Thyroid gland (tissue), 7 donors: ENCODE data around the genes BACH1, KRTAP23-1, KRTAP15-1, KRTAP19-2 and KRTAP20-3.

DNA sequence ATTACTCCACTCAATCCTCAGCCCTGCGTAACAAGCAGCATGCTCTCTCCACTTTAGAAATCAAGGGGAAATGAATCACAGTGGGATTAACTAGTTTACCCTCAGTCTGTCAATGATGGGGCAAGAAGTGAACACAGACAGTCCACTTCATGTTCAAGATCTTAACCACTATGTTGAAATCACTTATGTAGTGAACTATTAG, 57.8 kb downstream of the N6AMT1 start:
- PRO-cap, 2 experiments = no peak in any of the 2 experiments
- RAMPAGE, long total RNA, 5 experiments = no peak in any of the 5 experiments

GRCh38 chr21:29121676-29122153, 8.7 kb upstream of the MAP3K7CL start:
- PRO-cap, 2 experiments = no peak in any of the 2 experiments
- RAMPAGE, long total RNA, 5 experiments = no peak in any of the 5 experiments

- PRO-cap, 2 experiments = no peak in any of the 2 experiments
- RAMPAGE, long total RNA, 5 experiments = no peak in any of the 5 experiments
Measured at GRCh38 chr21:29193093-29193621, 62.7 kb downstream of the MAP3K7CL start.

DNA sequence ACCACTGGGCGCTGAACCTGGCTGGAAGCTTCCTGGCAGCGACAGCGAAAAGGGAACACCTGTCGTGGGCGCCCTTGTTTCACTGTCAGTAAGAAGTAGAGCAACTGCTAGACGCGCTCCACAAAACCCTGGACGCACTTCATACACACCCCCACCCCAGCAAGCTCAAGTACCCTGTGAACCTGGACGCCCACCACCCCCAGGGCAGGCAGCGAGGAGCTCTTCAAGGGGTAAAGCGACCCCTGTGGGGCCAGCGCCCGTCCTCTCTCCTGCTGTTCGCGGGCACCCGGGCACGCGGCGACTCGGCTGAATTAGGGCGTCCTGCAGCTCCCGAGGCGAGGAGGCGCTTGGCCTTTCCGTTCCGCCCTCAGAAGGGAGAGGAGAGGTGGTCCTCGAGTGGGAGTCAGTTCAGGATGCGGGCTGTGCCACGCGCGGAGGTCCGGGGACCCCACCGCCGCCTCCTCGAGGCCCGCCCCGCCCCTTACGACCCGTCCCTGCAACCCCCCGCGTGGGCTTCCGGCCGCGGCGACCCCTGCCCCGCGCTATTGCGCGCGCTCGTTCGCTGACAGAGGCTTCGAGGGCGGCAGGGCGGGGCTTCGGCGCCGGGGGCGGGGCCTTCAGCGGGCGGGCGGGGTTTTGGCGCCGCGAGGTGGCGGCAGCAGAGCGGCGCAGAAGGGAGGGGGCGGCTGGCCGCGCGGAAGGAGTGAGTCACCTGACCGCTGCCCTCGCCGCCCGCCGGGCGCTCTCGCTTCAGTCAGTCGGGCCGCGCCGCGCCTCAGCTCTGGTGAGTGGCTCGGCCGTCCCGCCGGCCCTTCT, at the start of gene BACH1:
BACH1 (plus strand) TSS at position 753 of the 816 bp plus-strand sequence.
- PRO-cap, 2 experiments = peak in 2 of 2 experiments; most common plus-strand start position 753 of the sequence (in 2); most common minus-strand start position 547 of the sequence (in 2)
- RAMPAGE, long total RNA, 5 experiments = start-site peak on the plus strand in 3 of 5 experiments, centred at positions 693 to 774 of the sequence, 18 to 243 reads per replicate

- PRO-cap, 2 experiments = no peak in any of the 2 experiments
- RAMPAGE, long total RNA, 5 experiments = no peak in any of the 5 experiments
Measured at GRCh38 chr21:29300709-29301028, 1.9 kb downstream of the BACH1 start.

DNA sequence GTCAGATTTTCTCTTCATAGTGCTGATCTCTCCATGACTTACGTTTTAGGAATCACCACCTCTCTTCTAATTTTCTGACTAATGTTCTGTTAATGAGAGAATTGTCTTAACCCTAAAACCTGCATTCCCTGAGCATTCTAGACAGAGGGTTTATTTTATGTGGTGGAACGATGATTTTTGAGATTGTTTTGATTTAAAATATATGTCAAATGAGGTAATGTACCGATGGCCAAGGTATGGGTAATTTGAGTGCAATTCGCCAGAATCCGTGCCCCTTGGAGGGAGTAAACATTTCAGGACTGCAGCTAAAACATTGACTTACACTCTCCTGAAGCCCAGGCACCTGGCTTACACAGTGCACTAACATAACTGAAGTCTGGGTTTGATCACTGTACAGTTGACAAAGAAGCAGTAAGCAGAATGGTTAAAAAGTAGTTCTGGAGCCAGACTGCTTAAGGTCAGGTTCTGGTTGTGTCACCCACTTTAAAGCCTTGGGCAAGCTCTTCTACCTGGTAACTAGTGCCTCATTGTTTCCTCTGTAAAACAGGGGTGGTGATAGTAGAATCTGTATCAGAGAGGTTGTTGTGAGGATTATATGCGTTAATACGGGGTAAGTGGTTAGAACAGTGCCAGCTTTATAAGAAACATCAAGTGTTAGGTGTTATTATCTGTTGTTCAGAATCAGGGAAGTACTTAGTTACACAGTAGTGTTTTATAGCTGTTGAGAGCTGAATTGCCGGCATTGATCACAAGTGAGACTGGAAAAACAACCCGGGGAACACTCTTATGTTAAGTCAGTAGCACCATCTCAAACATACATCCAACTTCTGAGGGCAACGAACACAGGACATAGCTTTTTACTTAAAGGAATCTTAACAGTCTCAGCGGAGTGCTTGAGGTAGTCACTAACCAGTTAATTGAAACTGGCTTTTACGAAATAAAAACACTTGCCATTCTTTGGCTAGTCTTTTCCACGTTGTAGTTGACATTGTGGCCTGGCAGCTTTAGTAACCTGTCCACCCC, 3.6 kb downstream of the BACH1 start:
- PRO-cap, 2 experiments = no peak in any of the 2 experiments
- RAMPAGE, long total RNA, 5 experiments = no peak in any of the 5 experiments

DNA sequence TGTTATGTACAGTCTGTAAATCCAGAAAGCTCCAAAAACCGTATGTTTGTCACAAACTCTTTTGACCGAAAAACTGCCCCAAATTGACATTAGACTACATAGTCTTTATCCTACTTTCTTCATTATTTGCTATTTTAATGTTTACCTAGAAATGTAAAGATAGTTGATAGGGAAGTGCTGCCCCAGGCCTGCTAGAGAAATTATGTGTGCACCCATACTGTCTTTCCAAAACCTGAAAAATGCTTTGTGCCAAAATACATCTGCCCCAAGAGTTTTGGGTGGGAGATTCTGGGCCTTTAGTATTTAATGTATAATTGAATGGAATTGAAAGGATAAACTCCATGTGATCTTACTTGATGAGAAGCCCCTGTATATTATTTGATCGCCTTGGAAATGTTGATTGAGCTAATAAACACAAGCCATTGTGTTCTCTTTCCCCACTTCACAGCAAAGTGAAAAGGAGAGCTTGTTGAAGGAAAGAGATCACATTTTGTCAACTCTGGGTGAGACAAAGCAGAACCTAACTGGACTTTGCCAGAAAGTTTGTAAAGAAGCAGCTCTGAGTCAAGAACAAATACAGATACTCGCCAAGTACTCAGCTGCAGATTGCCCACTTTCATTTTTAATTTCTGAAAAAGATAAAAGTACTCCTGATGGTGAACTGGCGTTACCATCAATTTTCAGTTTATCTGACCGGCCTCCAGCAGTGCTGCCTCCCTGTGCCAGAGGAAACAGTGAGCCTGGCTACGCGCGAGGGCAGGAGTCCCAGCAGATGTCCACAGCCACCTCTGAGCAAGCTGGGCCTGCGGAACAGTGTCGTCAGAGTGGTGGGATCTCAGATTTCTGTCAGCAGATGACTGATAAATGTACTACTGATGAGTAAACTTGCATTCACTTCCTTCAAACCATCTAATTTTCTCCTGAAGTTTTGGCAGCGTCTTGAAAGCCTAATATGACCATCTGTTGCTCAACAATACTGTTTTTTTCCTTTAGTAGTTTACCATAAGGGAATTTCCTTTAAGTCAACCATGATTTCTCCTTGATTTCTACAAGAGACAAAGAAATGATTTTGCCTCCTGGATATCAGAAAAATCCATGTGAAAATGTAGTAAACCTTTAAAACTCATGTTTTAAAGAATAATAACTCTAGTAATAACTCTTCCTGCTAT, 43.6 kb downstream of the BACH1 start:
- PRO-cap, 2 experiments = no peak in any of the 2 experiments
- RAMPAGE, long total RNA, 5 experiments = no peak in any of the 5 experiments

GRCh38 chr21:29484656-29484855, 185.8 kb downstream of the BACH1 start:
- PRO-cap, 2 experiments = peak in 1 of 2 experiments; most common minus-strand start chr21:29484750 (in 1)
- RAMPAGE, long total RNA, 5 experiments = no peak in any of the 5 experiments

DNA sequence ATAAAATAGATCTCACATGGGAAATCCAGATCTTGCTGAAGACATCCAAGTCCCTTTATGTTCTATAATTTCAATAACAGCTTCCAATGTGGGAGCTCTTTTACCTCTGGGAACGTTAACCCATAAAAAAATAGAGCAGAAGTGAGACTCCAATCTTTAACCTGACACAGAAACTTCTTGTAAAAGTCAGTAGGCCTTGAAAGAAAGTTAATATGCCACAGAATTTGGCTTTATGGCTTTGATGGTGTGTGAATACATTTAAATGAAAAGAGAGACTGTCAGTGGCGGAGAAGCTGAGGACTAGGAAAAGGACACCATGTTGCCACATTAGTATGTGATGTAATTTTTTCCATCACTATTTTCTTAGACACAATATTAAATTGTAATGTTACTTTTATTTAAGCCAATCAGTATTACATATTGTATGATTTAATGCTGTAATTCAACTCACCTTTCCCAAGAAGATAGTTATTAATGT, 17.4 kb upstream of the CLDN8 start:
- PRO-cap, 2 experiments = no peak in any of the 2 experiments
- RAMPAGE, long total RNA, 5 experiments = no peak in any of the 5 experiments

- PRO-cap, 2 experiments = no peak in any of the 2 experiments
- RAMPAGE, long total RNA, 5 experiments = no peak in any of the 5 experiments
Measured at GRCh38 chr21:30348573-30348867, at the start of gene KRTAP23-1. Gene KRTAP23-1 (minus strand): TSS chr21:30348606.

- PRO-cap, 2 experiments = no peak in any of the 2 experiments
- RAMPAGE, long total RNA, 5 experiments = no peak in any of the 5 experiments
Measured at GRCh38 chr21:30440017-30440546, at the start of gene KRTAP15-1. Gene KRTAP15-1 (plus strand): TSS chr21:30440275.

- PRO-cap, 2 experiments = no peak in any of the 2 experiments
- RAMPAGE, long total RNA, 5 experiments = no peak in any of the 5 experiments
Measured at GRCh38 chr21:30487154-30487758, at the start of gene KRTAP19-2. Gene KRTAP19-2 (minus strand): TSS chr21:30487436.

GRCh38 chr21:30642516-30642947, at the start of gene KRTAP20-3:
Gene KRTAP20-3 (plus strand): TSS chr21:30642864.
- PRO-cap, 2 experiments = no peak in any of the 2 experiments
- RAMPAGE, long total RNA, 5 experiments = no peak in any of the 5 experiments

- PRO-cap, 2 experiments = no peak in any of the 2 experiments
- RAMPAGE, long total RNA, 5 experiments = no peak in any of the 5 experiments
Measured at GRCh38 chr21:31161096-31161806, 123.0 kb upstream of the KRTAP19-8 start.

DNA sequence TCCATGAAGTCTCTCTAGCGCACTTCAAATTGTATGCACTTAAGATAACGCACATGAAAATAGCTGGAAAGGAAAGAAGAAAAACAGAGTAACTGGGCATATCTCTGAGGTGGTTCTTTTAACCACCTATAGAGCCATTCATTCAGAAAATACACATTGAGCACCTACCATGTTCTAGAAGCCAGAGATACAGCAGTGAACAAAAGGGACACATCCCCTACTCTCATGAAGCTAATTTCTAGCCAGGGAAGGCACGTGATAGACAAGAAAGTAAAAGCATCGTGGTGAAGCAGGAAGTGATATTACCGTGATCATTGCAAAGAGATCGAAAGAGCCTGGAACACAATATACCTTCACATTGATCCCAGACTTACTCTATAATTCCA, 76.0 kb downstream of the TIAM1 start:
- PRO-cap, 2 experiments = no peak in any of the 2 experiments
- RAMPAGE, long total RNA, 5 experiments = no peak in any of the 5 experiments

GRCh38 chr21:31354463-31354789, 10.4 kb upstream of the TIAM1 start:
- PRO-cap, 2 experiments = no peak in any of the 2 experiments
- RAMPAGE, long total RNA, 5 experiments = no peak in any of the 5 experiments

DNA sequence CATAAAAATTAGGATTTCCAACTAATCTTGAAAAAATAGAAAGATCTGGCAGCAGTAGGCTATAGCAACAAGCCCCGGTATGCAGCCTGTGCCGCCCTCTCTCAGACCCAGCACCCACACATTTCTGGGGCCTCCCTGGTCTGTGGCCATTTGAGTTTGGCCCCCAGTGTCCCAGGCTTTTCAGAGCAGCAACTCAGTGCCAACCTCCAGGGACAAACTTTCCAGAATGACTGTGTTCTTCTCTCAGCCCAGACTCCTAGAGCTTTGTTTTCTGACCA, 26.7 kb upstream of the TIAM1 start:
- PRO-cap, 2 experiments = peak in 1 of 2 experiments; most common minus-strand start position 228 of the sequence (in 1)
- RAMPAGE, long total RNA, 5 experiments = no peak in any of the 5 experiments

GRCh38 chr21:31530690-31531612, 128.5 kb upstream of the SOD1 start:
- PRO-cap, 2 experiments = no peak in any of the 2 experiments
- RAMPAGE, long total RNA, 5 experiments = no peak in any of the 5 experiments

- PRO-cap, 2 experiments = no peak in any of the 2 experiments
- RAMPAGE, long total RNA, 5 experiments = no peak in any of the 5 experiments
Measured at GRCh38 chr21:31555604-31556226, 103.8 kb upstream of the SOD1 start.

DNA sequence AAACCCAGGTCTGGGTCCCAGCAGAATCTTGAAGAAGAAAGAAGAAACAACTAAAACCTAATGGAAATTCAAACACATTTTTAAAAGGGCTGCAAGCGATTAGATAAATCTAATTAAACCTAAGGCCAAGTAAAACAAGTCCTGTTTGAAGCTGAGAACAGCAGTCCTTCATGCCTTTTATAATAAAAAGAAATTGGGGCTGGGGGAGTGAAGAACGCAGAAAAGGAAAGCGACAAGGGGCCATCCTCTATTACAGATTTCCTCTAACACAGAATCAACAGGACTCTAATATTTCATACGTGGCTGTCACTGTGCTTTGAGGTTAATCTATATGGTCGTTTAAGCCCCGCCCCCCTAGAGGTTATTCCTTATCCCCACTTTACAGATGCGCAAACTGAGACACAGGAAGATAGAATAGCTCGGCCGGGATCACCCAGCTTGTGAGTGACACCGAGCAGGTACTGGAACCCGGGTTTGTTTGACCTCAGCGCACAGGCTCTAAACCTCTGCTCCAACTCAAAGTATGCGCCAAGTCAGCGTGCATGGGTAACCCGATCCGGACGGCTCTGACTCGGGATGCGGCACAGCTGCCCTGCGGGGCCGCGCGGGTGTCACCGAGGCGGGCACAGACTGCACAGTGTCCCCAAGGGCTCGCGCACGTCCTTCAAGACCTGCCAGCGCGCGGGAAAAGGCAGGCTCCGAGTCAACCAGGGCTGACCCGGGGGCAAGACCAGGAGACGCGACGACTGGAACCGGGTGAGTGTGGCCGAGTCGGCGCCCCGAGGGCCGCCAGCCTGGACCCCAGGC, 102.2 kb upstream of the SOD1 start:
- PRO-cap, 2 experiments = no peak in any of the 2 experiments
- RAMPAGE, long total RNA, 5 experiments = no peak in any of the 5 experiments